ENCODE measurements around a stretch of chr16.

GRCh38 chr16:17369448-17370224 lies 101.1 kb downstream of the XYLT1 start:
- PRO-cap = no peak
- RAMPAGE, long total RNA, 3 experiments = no peak in any of the 3 experiments

- PRO-cap = no peak
- RAMPAGE, long total RNA, 3 experiments = no peak in any of the 3 experiments
Observed at GRCh38 chr16:17370255-17370784, 100.4 kb downstream of the XYLT1 start.

- PRO-cap = no peak
- RAMPAGE, long total RNA, 3 experiments = no peak in any of the 3 experiments
Observed at GRCh38 chr16:17396770-17397428, 73.9 kb downstream of the XYLT1 start.

DNA sequence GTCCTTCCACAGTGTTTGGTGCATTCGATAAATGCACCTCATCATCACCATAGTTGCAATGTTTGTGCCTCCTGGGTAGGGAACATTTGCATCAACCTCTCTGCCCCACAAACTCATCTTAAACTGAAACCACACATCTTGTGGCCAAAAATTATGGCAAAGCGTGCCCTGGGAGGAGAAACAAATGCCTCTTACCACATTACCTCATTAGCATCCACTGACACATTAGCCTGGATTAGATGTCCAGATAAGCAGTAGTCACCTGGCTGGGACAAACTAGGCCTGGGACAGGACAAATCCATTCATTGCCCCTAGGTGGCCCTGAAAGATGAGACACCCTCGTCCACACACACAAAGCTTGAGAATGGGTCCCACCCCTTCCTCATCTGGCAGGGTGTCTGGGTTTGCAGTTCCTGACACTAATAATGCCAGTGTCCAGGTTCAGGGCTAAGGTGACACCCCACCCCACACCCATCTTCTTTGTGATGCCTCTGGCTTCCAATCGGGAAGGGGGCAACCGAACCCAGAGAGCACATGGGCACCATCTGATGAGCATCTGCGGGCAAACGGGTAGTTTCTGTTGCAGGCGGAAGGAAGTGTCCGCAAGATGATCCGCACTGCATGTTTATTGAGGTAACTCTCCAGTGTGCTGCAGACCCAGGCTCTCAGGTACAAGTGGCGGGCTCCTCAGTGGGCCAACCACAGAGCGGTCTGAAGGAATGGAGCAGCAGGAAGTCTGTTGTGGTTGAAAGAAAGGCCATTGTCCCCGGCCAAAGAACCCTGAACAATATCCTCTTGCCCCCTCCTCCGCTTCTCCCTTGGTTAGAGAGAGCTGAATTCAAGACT lies 8.6 kb downstream of the XYLT1 start:
- PRO-cap = no peak
- RAMPAGE, long total RNA, 3 experiments = no peak in any of the 3 experiments

GRCh38 chr16:17467947-17468417 lies 2.8 kb downstream of the XYLT1 start:
- PRO-cap = no peak
- RAMPAGE, long total RNA, 3 experiments = no peak in any of the 3 experiments

- PRO-cap = no peak
- RAMPAGE, long total RNA, 3 experiments = no peak in any of the 3 experiments
Observed at GRCh38 chr16:17529915-17530468, 59.2 kb upstream of the XYLT1 start.

DNA sequence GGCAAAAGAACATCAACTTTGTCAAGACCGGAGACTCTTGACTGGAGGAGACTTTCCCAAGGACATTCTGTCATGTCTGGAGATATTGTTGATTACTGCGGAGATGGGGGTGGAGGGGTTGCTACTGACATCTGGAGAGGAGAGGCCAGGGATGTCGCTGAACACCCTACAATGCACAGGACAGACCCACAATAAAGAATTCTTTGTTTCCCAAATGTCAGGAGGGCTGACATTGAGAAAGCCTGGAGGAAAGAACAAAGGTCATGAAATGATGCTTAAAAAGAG lies 122.3 kb upstream of the XYLT1 start:
- PRO-cap = no peak
- RAMPAGE, long total RNA, 3 experiments = no peak in any of the 3 experiments

DNA sequence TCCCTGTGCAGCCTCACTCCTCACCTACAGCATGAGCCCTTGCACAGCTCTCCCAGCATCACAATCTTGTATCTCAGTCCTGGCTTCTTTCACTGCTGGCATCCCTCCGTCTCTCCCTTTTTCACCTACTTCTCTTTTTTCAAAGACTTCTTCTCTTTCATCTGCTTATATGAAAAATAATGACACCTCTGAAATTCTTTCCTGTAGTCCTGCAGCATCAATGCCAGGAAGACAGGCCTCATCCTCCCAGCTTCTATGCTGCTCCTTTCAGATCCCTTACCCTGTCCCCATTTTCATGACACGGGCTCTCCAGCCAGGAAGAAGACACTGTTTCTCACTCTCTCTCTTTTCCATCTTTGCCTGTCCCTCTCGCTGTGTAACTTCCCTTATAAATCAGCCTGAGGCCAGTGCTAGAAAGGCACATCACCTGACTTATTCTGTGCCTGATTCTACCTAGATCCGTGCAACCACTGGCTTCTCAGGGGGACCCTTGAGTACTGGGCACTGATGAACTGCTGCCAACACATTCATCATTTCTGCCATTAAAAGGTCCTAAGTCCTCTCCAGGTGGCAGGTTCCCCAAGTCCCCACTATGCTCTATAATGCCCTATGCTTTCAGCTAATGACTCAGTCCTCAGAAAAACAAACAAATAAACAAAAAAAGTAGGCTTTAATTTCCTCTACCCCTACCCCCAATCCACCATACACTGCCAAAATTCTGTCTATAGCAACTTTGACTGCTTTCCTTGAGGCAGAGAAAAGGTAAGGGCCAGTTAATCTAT lies 60.0 kb upstream of the ARL6IP1 start:
- PRO-cap = no peak
- RAMPAGE, long total RNA, 3 experiments = no peak in any of the 3 experiments

GRCh38 chr16:18862176-18863351 lies 61.2 kb upstream of the ARL6IP1 start:
- PRO-cap = no peak
- RAMPAGE, long total RNA, 3 experiments = no peak in any of the 3 experiments

GRCh38 chr16:18959122-18959644 lies 24.6 kb upstream of the TMC7 start:
- PRO-cap = no peak
- RAMPAGE, long total RNA, 3 experiments = no peak in any of the 3 experiments

GRCh38 chr16:18995671-18996426 lies 12.1 kb downstream of the TMC7 start:
- PRO-cap = no peak
- RAMPAGE, long total RNA, 3 experiments = no peak in any of the 3 experiments

- PRO-cap = unidirectional peak, minus-strand start at chr16:19114498; unidirectional peak, minus-strand start at chr16:19114724; unidirectional peak, minus-strand start at chr16:19115018; unidirectional peak, minus-strand start at chr16:19115210
- RAMPAGE, long total RNA, 3 experiments = no peak in any of the 3 experiments
Observed at GRCh38 chr16:19114318-19115444, 917 bp downstream of the ITPRIPL2 start.

DNA sequence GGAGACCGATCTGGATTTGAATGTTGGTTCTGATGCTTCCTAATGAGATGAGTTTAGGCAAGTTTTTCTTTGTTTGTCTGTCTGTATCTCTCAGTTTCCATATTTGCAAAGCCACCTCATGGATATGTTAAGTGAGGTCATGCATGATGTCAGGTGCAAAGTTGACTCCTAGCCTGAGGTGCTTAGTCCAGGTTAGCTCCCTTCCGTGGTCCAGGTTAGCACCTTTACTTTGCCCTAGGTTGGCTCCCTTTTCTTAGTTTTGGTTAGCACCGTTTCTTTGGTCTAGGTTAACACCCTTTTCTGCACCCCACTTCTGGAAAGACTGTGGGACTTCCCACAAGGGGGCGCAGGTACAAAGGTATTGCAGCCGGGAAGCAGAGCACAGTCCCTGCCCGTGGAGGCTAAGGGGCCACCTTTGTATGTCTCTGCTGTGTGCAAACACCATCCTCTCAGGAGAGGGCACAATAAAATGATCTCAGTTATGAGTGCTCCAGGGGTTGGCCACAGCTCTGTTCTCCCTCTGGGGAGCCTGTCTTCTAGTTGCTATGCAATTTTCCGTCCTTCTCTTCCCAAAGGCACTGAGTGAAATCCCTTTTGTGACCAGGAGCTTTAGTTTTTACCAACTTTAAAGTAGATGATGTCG lies 28.5 kb upstream of the TMC5 start:
- PRO-cap = no peak
- RAMPAGE, long total RNA, 3 experiments = no peak in any of the 3 experiments

DNA sequence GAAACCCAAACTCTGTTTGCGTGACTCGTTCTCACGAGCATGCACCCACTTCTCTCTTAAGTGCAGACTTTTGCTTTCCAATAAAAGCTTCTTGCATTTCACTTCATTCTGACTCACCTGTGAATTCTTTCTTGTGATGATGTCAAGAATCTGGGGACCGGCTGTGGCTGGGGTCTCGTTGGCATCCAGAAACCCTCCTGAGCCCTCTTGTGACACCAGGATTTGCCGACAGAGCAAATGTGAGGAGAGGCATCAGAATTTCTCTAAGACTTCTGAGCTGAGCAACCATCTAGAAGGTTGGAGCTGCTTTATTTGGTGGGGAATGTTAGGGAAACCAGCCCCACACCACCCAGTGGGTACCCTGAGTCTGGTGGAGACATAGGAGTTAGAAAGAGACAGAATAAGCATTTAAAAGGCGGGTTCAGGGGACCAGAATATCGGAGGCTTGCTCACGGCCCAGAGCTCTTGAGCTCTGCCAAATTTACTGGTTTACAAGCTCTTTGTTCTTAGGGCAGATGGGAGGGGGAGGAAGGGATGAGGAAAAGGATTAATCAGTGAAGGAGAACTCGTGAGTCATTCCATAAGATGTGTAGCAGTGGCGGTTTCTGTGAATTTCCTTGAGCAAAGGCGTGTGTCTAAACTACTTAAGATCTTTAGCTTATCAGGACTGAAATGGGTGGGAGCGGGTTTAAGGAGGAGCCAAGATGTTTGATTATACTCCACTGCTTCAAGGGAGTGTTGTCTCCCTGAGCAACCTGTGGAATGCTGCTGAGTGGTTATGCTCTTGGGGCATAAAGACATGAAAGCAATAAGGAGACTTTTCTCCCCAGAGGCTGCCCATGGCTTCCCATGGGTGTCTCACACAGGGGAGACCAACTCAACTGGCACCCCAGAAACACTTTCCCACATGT lies 24.2 kb upstream of the TMC5 start:
- PRO-cap = no peak
- RAMPAGE, long total RNA, 3 experiments = no peak in any of the 3 experiments

GRCh38 chr16:19444024-19444519 lies 26.4 kb downstream of the TMC5 start:
- PRO-cap = no peak
- RAMPAGE, long total RNA, 3 experiments = no peak in any of the 3 experiments

DNA sequence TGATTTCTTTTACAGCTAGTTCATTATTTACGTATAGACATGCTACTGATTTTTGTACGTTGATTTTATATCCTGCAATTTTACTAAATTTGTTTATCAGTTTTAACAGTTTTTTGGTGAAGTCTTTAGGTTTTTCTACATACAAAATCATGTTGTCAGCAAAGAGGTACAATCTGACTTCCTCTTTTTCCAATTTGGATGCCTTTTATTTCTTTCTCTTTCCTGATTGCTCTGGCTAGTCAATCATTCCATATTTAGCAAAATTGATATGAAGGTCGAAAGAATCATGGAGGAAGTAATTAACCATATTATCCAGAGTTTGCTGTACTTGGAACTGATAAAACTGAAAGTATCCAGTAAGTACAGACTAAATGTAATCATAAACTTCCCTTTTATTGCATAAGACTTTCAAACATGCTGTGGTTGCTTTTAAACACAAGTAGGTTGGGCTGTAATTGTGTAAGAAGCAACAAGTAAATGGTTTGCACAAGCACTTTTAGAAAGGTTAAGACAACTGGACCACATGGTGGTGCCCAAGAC lies 8.4 kb downstream of the GDE1 start:
- PRO-cap = unidirectional peak, minus-strand start at position 345 of the sequence
- RAMPAGE, long total RNA, 3 experiments = no peak in any of the 3 experiments

GRCh38 chr16:19520768-19521300 lies 1.1 kb downstream of the GDE1 start:
- PRO-cap = no peak
- RAMPAGE, long total RNA, 3 experiments = no peak in any of the 3 experiments

- PRO-cap = bidirectional peak, plus-strand start at chr16:19696609, minus-strand start at chr16:19696429
- RAMPAGE, long total RNA, 3 experiments = no peak in any of the 3 experiments
Observed at GRCh38 chr16:19696157-19696887, 21.7 kb downstream of the KNOP1 start.

DNA sequence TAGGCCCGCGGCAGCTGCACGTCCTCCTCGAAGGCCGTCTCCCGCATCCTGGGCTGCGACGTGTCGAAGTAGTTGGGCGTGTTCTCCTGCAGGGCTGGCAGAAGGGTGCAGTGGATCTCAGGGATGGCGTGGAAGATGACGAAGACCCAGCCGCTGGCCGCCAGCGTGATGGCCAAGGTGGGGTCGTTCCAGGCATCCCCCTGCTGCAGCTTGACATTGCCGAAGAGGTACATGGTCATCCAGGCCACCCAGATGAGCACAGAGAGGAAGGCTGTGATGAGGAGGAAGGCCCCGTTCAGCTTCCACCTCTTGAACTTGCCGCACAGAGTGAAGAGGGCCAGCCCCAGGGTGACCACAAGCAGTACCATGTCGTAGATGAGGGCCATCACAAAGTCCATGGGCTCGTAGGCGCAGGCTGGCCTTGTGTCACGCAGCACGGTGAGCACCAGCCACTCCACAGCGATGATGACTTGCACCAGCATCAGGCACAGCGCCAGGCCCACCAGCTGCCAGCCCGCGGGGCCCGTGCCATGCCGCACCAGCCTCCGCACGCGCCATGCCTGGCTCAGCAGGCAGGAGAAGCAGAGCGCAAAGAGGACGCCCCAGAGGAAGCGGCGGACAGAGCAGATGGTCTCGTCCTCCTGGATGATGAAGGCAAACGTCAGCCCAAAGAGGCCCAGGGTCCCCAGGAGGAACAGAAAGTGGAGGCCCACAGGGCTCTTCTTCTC lies 12.6 kb downstream of the GPRC5B start:
- PRO-cap = no peak
- RAMPAGE, long total RNA, 3 experiments = no peak in any of the 3 experiments

DNA sequence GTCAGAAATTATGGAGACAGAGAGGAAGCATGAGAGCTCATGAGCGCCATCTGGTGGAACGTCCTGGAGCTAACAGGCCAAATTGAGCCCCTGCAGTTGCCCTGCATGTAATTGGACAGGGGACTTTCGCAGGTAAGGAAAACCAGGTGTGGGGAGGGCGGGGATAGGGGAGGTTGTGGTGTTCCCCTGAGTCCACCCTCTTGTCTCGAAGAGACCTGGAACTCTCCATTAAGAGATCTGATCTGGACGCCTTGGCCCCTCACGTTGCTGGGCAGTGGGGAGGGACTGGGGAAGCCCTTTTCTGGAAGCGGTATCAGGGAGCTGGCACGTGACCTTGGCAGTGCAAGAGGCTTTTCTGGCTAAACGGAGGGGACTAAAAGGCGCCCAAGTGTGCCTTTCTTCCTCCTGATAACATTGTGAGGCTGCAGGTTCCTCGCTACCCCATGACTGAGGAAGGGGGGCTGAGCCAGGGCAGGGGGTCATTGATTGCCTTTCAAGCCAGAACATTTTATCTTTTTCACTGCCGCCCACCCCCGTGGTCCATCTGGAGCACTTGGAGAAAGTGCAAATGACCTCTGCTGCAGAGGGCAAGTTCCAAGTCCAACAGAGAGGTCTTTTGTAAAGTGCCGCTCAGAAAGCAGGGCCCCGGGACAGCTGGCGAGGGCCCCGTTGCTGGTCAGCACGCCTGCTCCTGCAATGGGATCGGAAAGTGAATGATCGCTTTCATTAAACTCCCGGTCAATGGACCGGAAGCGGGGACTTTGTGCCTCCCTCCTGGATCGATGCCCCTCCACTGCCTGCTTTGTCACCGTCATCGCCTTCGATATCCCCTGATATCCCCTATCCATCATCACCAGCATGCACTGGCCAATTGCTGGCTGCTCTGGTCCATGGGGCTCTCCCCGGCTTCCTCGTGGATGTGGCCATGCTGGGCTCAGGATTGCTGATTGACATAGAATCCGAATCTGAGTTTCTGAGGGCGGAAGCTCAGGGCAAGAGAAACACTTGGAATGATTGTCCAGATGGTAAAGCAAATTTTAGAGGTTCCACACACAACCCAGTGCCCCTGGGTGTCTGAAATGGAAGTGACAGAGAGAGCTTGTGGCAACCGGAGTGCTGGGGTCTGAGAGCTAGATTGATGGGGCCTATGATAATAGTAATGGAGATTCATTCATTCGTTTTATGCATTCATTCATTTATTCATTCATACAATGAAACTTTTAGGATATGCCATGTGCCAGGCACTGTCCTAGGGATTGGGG lies 18.2 kb downstream of the PDILT start:
- PRO-cap = no peak
- RAMPAGE, long total RNA, 3 experiments = no peak in any of the 3 experiments